Cardiac atrium fibroblast (primary cell): ENCODE results near the gene ZSCAN2.

DNA sequence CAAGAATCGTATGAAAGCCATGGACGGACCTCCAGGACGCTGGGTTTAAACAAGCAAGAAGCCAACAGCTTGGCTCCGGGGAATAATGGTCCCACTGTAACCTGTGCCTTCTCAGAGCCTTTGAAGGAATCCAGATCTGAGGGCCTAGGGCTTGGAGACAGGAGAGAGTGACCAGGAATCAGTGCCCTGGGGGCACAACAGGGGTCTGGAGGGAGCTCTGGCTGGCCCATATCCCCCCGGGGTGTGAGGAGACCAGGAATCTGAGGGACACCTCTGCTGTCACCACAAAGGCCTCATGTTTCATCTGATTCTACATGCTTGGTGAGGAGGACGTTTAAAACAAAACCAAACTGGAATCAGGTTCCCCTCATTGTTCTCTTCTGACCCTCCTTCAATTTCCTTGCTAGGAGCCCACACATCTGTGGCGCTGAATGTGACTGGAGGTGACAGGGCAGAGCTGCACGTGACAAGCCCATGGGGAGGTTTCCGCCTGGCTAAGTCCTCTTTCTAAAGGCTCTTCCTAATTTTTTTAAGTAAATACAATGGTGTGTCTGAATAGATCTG lies 46.1 kb downstream of the WHAMM start:
- RAMPAGE, long total RNA: no peak

- RAMPAGE, long total RNA: no peak
These were observed 540 bp downstream of the C15orf40 start for GRCh38 chr15:83010723-83011475.

DNA sequence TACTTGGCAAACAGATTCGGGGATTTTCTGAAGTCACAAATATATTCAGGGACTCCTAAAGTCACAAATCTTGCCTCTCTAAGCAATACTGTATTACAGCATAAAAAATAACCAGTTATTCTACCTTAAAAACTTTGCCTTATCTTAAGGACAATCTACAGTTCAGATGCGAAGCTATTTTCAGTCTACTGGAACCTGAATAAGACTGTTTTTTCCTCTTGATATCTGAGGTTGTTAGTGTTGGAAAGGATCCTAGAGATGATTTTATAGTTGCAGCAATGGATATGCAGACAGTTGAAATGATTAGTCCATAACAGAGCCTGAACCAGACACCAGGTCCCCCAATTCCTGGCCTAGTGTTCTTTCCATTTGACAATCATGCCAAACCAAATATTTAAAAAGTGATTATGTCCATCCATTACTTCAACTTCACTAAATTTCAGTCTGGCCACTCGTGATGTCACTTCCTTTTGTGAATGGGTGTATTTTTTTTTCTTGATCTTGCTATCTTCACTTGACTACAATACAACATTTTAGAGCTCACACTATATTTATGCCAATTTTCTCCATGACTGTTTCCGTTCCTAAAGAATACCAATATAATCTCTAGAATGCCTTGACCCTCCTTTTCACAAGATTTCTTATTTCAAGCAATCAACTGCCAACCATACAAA lies 1.7 kb downstream of the HDGFL3 start:
- RAMPAGE, long total RNA: no peak

DNA sequence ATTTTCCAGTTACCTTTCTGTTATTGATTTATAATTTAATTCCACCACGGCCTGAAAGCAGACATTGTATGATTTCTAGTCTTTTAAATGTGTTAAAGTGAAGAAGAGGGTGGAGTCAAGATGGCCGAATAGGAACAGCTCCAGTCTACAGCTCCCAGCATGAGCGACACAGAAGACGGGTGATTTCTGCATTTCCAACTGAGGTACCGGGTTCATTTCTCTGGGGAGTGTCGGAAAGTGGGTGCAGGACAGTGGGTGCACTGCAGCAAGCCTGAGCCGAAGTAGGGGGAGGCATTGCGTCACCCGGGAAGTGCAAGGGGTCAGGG lies 193.3 kb upstream of the GOLGA6L4 start:
- RAMPAGE, long total RNA: no peak

- RAMPAGE, long total RNA: start-site peak on the plus strand at chr15:84600998-84601051, 36 and 15 reads in 2 replicates
These were observed at the start of gene ZSCAN2 for GRCh38 chr15:84600687-84601462. TSS of gene ZSCAN2 (plus strand) at chr15:84601009.

- RAMPAGE, long total RNA: no peak
These were observed 532 bp downstream of the SEC11A start for GRCh38 chr15:84715209-84716004.

DNA sequence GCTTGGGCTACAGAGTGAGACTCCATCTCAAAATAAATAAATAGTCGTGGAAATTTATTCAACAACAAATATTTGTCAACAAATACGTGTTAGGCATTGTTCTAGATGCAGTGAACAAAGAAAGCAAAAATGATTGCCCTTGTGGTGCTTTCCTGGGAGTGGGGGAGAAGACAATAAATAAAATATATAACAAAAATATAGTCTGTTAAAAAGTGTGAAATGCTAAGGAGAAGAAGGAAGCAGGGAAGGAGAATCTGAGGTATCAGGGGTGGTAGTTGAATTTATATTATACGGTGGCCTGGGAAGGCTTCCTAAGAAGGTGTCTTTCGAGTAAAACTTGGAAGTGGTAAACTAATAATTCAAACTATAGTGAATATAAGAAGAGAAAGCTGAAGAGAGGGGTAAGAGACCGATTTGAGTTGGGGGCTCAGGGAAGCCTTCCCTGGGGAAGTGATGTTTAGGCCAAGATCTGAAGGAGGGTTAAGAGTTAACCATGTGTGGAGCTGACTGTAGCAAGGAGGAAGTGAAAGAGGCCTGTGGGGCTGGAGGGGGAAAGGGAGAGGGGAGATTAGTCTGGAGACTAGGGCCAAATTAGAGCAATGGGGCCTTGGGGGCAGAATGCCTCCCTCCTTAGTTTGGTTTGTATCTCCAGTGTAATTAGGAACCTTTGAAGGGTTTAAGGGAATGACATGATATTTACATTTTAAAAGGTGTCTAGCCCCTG lies 2.0 kb downstream of the ZNF592 start:
- RAMPAGE, long total RNA: no peak

DNA sequence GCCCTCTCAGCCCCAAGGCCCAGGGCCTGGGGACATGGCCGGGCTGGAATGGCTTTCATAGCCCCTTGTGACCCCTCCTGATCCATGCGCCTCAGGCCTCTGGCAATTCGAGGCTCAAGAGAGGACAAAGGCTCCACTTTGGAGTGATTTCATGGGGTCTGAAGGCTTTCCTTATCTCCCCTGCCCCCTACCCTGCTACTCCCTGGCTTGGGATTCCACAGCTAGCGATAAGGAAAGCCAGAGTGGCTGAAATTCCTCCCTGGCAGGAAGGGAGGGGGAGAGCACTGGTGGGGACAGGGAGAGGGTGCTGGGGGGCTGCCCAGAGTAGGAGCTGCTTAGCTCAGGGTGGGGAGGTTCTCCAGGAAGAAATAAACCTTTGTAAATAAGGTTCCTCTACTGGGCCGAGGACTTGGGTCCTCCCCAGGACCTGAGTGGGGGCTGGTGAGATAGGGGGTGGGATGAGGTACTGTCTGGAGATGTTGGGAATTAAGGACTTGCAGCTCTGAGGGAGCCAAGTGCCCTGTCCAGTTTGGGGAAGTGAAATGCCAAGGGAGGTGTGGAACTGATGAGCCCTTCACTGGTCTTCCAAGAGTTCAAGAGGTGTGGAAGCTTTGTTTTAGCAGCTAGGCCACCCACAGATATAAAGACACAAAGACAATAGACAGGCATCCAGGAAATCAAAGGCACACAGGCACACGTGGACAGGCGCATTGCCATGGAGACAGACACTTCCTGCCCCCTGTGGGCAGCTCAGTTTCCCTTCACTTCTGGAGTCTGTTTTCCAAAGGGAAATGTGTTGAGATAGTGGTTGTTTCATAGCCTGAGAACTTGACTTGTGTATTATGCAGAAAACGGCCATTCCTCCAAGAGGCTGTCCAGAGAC lies 789 bp downstream of the ALPK3 start:
- RAMPAGE, long total RNA: no peak

DNA sequence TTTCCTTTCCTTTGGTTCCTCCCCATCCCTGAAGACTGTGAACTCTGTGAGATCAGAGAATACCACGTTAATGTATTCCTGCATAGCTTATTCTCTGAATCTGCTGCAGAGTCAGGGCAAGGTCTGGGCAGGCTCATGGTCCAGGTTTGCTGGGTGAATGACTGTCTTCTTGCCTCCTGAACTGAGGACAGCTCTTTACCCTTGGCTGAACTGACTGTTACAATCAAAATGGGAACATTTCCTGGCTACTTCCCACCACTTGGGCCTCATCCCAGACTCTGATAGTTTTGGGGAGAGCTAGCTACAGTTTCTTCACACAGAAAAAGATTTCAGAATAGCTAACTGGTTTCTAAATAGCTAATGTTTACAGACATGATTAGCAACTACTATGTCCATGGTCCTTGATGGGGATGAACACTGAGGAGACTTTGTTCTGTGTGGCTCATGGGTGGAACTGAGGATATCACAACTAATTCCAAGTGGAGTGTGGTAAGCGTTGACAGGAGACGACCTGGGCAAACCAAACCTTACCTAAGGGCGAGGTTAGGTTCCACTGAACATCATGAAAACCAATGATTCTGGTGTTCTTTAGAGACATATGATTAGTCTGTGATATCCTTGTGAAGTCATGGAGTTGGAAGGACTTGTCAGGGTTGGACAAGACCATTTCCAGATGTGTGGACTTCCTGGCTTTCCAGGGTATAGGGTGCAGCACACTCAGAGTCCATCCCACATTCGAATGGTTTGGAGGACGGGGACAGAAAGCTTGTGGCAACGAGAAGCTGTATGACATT lies 7.2 kb downstream of the ALPK3 start:
- RAMPAGE, long total RNA: no peak

DNA sequence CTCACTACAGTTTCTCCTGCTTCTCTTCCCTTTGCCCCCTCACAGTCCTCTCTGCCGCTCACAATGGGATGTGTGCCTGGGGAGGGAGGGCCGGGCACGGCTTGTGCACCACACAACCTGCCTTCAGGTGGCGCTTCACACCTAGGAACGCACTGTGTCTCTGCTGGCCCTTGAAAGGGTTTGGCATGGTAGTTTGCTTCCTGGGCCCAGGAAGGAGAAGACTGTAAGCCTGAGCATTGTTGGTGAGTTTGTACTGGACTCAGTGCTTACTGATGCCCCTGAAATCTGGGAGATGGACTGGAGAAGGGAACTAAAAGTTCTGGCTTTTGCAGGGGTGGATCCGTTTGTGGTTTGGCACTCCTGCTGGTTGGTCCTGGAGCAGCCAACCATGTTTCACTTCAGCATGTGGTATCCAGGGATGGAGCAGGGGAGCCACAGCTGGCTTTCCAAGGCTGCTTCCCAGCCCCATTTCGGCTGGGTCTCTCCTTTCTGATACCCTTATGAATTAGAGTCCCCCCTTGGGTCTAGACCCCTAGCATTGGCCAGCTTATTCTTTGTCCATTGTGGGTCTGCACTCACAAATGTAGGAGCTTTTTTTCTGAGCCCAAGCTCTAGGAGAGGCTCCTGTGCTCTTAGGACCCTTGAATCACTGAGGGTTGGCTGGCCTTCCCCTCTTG lies 9.4 kb downstream of the ALPK3 start:
- RAMPAGE, long total RNA: no peak

- RAMPAGE, long total RNA: no peak
These were observed 22.1 kb downstream of the SLC28A1 start for GRCh38 chr15:84906653-84906919.

- RAMPAGE, long total RNA: no peak
These were observed 1.5 kb downstream of the PDE8A start for GRCh38 chr15:84983001-84983632.

GRCh38 chr15:85030124-85031243 lies 48.8 kb downstream of the PDE8A start:
- RAMPAGE, long total RNA: no peak

- RAMPAGE, long total RNA: no peak
These were observed 65.5 kb downstream of the PDE8A start for GRCh38 chr15:85047128-85047607.

DNA sequence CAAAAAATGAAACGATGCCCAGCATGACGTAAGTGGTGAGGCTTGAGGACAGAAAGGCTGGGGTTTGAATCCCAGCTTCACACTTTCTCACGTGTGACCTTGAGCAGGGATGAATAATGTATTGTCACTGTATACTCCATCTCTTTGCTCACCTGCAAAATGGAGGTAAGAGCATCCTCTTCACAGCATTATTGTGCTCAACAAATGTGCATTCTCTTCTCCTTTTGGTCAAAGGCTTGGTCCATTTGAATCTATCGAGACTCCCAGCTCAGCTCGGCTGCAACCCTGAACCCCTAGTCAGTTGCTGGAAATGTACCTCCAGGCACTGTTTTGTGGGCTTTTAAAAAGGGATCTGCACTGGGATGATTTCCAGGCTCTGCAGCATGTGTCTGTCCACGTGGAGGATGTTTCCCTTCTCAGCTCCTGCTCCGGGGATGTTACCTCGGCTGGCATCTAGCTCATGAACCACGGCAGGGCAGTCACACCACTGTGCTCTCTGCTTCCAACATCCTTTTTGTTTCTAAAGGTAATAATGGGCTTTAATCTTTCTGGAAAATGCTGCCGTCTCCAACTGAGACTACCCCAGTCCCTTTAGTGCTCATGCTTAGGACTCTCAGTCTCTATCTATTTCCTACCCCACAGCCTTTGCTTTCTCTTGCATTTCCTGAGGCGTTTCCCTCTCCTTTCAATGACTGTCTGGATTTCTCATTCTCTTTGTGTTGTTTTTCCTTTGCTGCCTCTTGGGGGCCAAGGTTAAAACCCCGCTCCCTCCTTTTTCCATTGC lies 43.0 kb upstream of the AKAP13 start:
- RAMPAGE, long total RNA: no peak

DNA sequence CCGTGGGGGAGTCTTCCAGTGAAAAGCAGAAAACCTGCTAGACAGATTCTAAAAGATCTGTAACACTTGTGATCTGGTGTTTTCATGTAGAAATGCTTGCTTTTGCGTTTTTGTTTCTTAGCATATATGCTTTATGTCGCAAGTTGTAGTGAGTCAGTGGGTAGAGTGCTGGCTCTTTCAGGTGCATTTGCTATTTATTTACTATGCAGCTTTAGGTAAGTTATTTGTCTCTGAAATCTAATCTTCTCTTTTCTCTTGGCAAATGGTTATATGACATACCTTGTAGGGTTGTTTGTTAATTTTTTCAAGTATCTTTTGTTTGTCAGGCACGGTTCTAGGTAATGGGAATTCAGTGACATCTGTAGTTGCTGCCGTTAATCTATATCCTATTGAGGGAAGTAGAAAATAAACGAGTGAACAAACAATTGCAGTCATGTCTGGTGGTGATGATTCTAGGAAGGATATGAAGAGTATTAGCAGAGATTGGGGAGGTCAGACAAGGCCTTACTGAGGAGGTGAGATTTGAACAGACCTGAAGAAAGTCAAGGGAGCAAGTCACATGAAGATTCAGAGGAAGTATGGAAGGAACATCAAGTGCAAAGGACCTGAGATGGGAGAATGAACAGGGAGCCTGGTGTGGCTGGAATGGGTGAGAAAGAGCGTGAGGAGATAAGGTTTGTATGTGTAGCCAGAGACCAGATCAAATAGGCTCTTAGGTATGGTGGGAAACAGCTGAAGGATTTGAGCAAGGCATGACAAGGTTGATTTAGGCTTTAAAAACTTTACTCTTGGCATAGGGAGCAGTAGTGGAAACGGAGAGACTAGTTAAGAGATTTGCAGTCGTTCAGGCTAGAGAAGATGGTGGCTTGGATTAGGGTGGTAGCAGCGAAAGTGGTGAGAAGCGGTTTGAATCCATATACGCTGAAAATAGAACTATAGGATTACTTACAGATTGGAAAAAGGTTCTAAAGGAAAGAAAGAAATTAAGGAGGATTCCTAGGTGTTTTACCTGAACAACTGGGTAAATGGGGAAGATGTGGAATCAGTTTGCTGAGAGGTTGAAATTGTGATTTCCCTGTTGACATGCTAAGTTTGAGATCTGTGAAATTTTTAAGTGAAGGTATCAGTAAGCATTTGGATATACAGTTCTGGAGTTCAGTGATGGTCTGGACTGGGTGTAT lies 9.8 kb downstream of the AKAP13 start:
- RAMPAGE, long total RNA: no peak

DNA sequence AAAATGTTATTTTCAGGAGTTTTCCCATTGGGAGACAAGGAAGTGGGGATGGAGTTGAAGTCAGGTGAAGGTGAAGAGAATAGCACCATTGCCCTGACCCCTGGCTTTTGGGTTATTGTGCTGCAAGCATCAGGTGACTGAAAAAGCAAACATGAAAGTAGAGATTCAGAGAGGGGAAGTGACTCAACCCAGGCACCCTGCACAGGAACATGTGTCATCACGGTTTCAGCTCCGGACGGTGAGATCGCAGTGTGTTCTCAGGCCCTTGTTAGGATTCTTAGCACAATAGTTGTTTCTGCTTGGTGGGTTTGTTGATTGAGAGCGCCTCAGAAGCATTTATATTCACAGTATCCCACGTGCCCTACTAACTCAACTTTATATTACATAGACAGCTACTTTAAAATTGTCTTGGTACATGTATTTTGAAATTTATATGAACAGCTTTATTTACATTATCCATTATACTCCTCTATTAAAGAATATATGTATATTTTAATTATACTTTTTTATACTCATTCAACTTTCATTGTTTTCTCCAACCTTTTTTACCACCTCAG lies 33.1 kb downstream of the AKAP13 start:
- RAMPAGE, long total RNA: no peak

DNA sequence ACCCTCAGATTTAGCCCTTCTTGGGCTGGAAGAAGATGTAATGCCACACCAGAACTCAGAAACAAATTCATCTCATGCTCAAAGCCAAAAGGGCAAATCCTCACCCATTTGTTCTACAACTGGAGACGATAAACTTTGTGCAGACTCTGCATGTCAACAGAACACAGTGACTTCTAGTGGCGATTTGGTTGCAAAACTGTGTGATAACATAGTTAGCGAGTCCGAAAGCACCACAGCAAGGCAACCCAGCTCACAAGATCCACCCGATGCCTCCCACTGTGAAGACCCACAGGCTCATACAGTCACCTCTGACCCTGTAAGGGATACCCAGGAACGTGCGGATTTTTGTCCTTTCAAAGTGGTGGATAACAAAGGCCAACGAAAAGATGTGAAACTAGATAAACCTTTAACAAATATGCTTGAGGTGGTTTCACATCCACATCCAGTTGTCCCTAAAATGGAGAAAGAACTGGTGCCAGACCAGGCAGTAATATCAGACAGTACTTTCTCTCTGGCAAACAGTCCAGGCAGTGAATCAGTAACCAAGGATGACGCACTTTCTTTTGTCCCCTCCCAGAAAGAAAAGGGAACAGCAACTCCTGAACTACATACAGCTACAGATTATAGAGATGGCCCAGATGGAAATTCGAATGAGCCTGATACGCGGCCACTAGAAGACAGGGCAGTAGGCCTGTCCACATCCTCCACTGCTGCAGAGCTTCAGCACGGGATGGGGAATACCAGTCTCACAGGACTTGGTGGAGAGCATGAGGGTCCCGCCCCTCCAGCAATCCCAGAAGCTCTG lies 199.7 kb downstream of the AKAP13 start:
- RAMPAGE, long total RNA: no peak

DNA sequence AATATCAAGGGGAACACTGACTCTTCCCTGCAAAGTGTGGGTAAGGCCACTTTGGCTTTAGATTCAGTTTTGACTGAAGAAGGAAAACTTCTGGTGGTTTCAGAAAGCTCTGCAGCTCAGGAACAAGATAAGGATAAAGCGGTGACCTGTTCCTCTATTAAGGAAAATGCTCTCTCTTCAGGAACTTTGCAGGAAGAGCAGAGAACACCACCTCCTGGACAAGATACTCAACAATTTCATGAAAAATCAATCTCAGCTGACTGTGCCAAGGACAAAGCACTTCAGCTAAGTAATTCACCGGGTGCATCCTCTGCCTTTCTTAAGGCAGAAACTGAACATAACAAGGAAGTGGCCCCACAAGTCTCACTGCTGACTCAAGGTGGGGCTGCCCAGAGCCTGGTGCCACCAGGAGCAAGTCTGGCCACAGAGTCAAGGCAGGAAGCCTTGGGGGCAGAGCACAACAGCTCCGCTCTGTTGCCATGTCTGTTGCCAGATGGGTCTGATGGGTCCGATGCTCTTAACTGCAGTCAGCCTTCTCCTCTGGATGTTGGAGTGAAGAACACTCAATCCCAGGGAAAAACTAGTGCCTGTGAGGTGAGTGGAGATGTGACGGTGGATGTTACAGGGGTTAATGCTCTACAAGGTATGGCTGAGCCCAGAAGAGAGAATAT lies 200.5 kb downstream of the AKAP13 start:
- RAMPAGE, long total RNA: no peak

DNA sequence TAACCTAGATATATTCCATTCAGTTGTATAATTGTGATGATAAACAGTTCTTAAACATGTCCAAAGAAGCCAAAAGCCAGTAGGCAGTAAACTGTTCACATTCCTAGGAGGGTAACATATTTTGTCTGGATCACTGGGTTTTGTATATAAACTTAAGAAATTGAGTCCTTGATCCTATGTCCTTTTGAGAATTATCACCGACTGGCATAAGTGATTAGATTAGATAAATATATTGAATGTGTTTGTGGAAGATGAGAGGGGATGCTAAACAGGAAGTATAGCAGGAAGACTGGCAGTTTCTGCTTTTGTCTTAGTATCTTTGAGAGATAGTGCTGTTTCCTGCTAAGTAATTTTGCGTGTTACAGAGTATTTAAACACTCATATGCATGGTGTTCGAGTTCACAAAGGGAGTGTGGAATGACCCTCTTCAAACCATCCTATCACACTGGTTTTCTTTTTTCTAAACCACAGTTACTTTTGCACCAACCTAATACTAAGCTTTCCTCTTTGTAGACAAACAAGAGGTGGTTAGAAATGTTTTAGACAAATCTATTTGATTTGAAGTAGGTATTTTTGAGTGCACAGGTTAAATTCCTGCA lies 106.1 kb downstream of the KLHL25 start:
- RAMPAGE, long total RNA: no peak